Right common carotid artery plus branches (tissue), 1 donor: Measurements from ENCODE around the gene RAPGEF6.

- PRO-cap = no peak
These were observed 64.8 kb upstream of the SLC12A2 start for GRCh38 chr5:128018647-128019364.

GRCh38 chr5:128082548-128082938, 1.0 kb upstream of the SLC12A2 start:
- PRO-cap = no peak

DNA sequence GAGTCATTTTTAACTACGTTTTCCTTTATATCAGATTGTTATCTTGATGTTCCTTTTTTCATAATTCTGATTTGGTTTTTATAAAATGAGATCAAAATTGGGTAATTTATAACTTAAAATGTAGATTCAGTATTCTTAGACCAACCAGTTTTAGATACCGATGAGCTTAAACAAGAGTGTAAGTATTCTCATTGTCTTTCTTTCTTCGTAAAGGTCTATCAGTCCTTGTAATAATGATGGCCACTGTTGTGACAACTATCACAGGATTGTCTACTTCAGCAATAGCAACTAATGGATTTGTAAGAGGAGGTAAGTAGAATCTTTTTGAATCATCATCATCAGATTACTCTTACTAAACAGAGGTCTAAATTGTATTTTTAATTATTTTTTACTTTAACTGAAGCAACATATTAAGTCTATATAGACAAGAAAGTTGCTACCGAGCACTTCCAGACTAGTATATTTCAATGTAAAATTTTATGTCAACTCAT, 30.9 kb downstream of the SLC12A2 start:
- PRO-cap = no peak

GRCh38 chr5:128121579-128122046, 38.0 kb downstream of the SLC12A2 start:
- PRO-cap = no peak

- PRO-cap = no peak
These were observed 113.2 kb downstream of the SLC12A2 start for GRCh38 chr5:128196716-128197275.

GRCh38 chr5:128258805-128259540, 175.4 kb downstream of the SLC12A2 start:
- PRO-cap = no peak

DNA sequence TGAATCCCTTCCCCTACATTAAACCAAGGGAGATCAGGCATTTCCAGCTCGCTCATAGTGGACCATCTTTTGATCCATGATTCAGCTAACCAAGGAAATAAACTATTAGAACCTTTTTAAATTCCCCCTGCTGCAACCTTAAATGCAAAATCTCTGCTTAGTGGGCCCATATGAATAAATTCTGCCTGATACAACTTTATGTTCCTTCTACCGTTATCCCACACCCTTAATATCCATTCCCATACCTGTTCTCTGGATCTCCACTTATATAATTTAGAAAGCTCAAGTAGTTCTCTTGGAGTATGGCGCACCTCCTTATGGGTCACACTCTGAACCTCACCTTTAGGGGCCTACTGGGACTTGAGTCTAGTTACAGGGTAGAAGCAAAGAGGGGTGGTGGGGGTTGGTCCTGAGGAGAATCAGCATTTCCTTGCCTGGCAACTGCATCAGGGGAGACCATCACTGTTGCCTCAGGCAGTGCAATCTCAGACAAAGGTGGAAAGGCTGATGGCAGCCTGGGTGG, 96.1 kb upstream of the FBN2 start:
- PRO-cap = no peak

GRCh38 chr5:131163725-131164083, 1.4 kb downstream of the HINT1 start:
- PRO-cap = no peak

DNA sequence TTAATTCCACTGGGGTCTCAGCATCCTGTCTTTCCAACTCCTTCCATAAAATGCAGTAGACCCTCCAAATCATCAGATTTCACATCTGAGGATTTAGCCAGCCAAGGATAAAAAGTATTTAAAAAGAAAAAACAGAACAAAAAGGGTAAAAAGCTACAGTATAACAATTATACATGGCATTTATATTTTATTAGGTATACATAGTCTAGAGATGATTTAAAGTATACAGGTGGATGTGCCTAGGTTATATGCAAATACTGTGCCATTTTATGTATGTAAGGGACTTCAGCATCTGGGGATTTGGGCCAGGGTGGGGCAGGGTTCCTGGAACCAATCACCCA, 7.4 kb downstream of the CDC42SE2 start:
- PRO-cap = no peak

DNA sequence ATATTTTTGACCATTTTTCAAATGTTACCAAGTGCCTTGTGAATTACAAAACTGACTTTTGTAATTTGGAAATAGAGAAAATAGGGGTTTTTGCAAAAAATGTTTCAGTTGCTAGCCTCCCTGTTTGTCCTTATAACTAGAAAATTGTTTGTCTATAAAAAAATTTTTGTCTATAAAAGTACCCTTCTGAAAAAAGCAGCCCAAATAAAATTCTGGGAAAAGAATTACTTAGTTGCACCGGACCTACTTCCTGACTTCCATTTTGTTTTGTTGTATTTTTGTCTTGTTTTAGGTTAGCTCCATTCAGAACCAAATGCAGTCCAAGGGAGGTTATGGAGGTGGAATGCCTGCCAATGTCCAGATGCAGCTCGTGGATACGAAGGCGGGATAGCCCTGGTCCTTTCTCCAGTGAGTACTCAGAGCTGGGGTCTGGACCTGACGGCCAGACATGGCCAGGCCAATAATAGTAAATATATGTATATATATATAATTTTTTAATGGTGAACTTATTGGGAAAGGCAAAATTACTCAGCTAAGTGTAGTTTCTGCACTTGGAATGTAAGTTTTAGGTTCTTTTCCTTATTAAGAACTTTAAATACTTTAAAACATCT, 127.0 kb downstream of the CDC42SE2 start:
- PRO-cap = no peak

GRCh38 chr5:131634503-131635278, at the start of gene RAPGEF6:
TSS of gene RAPGEF6 (minus strand) at chr5:131635229.
- PRO-cap = bidirectional peak, plus-strand start at chr5:131635398, minus-strand start at chr5:131635199

- PRO-cap = no peak
These were observed 77.1 kb upstream of the RAPGEF6 start for GRCh38 chr5:131711870-131712756.

DNA sequence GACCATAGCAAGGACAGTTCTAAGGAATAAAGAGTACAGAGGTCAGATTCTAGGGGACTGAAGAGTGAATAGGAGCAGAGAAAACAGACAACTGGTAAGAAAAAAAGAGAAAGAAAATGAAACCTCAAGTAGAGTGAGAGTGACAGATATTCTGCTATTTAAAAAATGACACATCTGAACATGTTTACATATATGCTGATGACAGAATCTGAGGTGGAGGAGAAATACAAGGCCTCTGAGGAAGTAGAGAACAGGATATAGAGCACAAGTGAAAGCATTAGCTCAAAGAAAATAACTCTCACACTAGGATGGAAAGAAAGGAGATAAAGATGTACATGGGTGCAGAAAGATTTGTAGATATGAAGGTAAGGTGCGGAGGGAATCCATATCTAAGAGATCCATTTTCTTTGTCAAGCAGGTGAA, 49.1 kb downstream of the FNIP1 start:
- PRO-cap = no peak

- PRO-cap = no peak
These were observed 890 bp downstream of the CSF2 start for GRCh38 chr5:132074551-132074806.

GRCh38 chr5:132180145-132180589, 47.5 kb downstream of the P4HA2 start:
- PRO-cap = no peak

- PRO-cap = no peak
These were observed 42.1 kb downstream of the SLC22A5 start for GRCh38 chr5:132411690-132411882.

- PRO-cap = no peak
These were observed 51.2 kb downstream of the IRF1 start for GRCh38 chr5:132439378-132439865.

- PRO-cap = no peak
These were observed 6.2 kb downstream of the IRF1 start for GRCh38 chr5:132484109-132485026.

DNA sequence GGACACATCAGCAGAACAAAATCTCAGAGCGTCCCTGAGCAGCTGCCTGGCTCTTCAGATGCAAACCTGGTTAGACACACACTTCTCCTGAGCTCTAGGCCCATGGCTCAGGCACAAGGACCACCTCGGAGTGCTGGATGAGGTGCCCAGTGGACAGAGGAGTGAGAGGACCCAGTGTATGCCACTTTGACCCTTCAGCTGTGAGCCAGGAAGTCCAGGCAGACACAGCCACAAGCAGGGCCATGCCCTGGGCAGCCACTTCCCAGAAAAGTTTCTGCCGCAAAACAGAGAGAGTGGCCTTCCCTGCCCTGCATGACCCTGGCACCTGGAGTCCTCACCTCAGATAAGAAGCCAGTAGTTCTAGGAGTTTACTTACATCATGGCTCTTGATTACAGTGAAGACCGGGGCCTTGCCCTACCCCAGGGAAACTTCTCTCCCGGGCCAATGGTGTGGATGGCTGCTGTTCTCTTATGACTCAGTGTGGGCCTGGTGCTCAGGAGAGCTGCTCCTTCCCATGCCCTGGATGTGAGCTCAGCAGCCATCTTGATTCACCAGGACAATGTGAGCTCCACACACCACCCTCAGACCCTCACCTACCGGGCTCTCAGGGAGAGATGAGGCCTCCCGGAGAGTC, 11.4 kb upstream of the IRF1 start:
- PRO-cap = no peak

- PRO-cap = no peak
These were observed 405 bp upstream of the RAD50 start for GRCh38 chr5:132556464-132556679.